Cerebral cortex (tissue), 2 donors: ENCODE data around the genes PRMT6, EEIG2, STXBP3 and AKNAD1.

DNA sequence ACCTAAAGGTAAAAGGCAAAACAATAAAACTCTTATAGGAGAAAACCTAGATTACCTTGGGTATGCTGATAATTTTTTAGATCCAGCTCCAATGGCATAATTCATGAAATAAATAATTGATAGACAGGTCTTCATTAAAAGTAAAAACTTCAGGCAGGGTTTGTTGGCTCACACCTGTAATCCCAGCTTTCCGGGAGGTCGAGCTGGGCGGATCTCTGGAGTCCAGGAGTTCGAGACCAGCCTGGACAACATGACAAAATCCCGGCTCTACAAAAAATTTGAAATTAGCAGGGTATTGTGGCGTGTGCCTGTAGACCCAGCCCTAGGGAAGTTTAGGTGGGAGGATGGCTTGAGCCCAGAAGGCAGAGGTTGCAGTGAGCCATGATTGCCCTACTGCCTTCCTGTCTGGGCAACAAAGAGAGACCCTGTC, 239.1 kb downstream of the AMY1C start:
- PRO-cap, 2 experiments, result peak in 1 of 2 experiments; most common plus-strand start position 184 of the sequence (in 1)

GRCh38 chr1:104072904-104073126, 323.1 kb downstream of the AMY1C start:
- PRO-cap, 2 experiments, result no peak in any of the 2 experiments

GRCh38 chr1:107056375-107056899, at the start of gene PRMT6:
TSS of gene PRMT6 (plus strand) at chr1:107056674.
- PRO-cap, 2 experiments, result peak in 1 of 2 experiments; most common plus-strand start chr1:107056690 (in 1); most common minus-strand start chr1:107056595 (in 1)

- PRO-cap, 2 experiments, result no peak in any of the 2 experiments
Observed at GRCh38 chr1:107675495-107675934, 289.5 kb downstream of the VAV3 start.

GRCh38 chr1:107965337-107966047, 512 bp upstream of the VAV3 start:
- PRO-cap, 2 experiments, result peak in 1 of 2 experiments; most common minus-strand start chr1:107965805 (in 1)

GRCh38 chr1:108200577-108201264, 578 bp upstream of the SLC25A24 start:
- PRO-cap, 2 experiments, result peak in 1 of 2 experiments; most common plus-strand start chr1:108201028 (in 1); most common minus-strand start chr1:108200900 (in 1)

- PRO-cap, 2 experiments, result peak in 1 of 2 experiments; most common plus-strand start chr1:108560100 (in 1); most common minus-strand start chr1:108559903 (in 1)
Observed at GRCh38 chr1:108559579-108560698, at the start of gene EEIG2. TSS of gene EEIG2 (plus strand) at chr1:108560100.

DNA sequence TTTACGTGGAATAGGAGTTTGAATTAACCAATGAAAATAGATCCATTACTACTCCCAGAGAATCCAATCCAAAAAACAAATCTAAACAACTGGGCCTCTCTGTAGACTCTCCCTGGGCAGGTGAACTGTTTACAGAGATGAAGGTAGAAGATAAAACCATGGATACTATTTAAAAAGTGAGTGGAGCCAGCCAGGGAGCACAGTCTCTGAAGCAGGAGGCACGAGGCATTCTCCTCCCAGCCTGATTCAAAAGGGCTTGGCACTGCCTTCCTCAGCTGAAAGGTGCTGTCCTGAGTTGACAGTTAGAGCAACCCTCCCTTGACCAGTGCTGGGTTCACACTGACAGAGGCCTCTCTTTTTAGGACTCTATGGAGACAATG, 36.9 kb downstream of the HENMT1 start:
- PRO-cap, 2 experiments, result no peak in any of the 2 experiments

DNA sequence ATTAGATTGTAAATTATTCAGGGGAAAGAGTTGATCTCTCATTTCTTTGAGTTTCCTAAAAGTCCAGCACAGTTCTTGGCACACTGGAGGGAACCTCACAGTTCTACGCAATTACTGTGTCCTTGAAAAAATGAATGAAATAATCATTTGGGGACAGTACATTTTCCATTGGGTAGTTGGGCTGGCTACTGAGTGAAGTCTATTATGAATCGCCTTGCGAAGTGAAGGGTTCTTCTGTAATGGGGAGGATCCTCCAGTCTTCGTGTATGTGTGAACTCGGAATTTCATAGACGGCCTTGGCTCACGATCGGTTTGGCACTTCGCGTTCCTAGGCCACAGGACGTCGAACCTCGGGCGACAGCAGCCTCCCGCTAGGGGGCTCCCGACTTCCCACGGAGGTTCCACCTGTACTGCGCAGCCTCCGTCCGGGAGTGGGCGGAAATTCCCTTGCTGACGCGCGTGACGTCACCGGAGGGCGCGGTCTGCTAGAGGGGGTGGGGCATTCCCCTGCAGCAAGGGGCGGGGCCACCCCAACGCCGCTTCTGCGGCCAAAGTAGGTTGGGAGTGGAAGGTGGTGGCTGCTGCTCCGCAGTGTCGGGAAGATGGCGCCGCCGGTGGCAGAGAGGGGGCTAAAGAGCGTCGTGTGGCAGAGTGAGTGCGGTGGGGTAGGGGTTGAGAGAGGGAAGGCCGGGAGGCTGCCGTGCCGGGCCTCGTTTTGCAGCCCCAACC, at the start of gene STXBP3:
Gene STXBP3, plus strand, starts transcription at position 539 of the 729 bp plus-strand sequence.
- PRO-cap, 2 experiments, result peak in 2 of 2 experiments; most common plus-strand start position 556 of the sequence (in 2); most common minus-strand start position 414 of the sequence (in 1)

DNA sequence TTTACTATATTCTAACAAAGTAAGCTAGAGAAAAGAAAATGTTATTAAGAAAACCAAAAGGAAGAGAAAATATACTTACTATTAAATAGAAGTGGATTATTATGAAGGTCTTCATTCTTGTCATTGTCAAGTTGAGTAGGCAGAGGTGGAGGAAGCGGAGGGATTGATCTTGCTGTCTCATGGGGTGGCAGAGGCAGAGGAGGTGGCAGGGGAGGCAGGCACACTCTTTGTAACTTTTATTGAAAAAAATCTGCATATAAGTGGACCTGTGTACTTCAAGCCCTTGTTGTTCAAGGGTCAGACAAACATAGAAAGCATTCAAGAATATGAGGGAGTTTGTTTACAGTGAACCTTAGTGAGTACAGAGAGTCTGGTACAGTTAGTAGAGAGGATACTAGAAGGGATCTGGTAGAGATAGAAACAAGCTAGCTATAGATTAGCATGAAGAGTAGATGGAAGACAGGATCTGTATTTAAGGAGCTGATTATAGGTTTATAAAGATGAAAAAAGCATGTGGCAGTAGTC, 22.7 kb downstream of the STXBP3 start:
- PRO-cap, 2 experiments, result no peak in any of the 2 experiments

- PRO-cap, 2 experiments, result no peak in any of the 2 experiments
Observed at GRCh38 chr1:108828295-108829047, 28.4 kb downstream of the AKNAD1 start.

DNA sequence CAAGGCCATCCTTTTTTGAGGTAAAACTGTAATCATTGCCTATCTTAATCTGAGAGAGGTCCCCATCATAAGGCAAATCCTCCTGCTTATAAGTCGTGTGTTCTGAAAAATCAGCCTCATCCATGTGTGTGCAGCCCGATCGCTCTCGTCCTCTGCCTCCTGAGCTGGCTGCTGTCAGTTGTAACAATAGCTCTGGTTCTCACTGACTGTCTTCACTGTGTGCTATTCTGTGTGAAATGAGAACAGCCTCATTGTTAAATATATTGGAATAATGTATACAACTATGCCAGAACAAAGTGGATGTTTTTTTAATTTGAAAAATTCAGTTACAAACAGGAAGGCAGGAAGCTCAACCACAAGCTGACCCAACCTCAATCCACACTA, 4.4 kb downstream of the AKNAD1 start:
- PRO-cap, 2 experiments, result peak in 1 of 2 experiments; most common minus-strand start position 161 of the sequence (in 1)

DNA sequence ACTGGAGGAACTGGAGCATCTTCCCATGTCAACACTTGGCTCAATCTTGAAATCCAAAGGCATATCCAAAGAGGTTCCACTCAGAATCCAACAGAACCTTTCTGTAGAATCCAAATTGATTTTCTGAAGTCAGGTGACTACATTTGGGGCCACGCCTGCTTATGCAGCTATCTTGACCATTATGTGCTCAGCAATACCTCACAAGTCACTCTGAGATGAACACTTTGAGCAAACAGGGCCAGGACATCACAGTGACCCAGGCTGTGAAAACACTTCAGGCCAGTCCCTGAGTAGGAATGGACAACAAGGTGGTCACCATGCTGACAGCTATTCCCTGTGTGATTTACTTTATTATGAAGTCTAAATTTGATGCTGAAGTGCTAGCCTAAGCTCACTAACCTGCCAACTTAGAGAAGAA, at the start of gene AKNAD1:
Gene AKNAD1, minus strand, starts transcription at position 135 of the 418 bp plus-strand sequence.
- PRO-cap, 2 experiments, result no peak in any of the 2 experiments

GRCh38 chr1:109040913-109041759, 766 bp downstream of the WDR47 start:
- PRO-cap, 2 experiments, result no peak in any of the 2 experiments

DNA sequence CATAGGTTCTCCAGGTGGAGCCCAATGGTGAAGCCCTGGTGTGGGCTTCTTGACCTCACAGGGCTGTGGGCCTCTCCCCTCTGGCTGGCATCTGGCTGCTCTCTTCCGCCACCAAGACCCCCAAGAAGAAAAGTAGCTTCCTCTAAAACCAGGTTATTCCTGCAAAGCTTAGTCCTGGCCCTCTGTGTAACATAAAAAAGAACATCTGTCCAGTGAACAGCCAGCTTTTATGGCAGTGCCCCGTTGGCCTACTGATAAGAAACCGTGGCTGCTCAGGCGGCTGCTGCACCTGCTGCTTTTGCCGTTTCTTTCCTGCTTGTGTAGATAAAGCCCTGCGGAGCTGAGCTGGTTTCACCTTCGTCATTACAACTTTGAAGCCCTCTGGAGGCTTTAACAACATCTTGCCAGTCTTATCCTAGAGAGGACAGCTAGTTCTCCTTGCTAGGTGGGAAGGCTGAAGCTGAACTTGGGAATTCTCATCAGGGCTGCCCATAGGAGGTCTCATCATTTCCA, 20.5 kb downstream of the ELAPOR1 start:
- PRO-cap, 2 experiments, result no peak in any of the 2 experiments

DNA sequence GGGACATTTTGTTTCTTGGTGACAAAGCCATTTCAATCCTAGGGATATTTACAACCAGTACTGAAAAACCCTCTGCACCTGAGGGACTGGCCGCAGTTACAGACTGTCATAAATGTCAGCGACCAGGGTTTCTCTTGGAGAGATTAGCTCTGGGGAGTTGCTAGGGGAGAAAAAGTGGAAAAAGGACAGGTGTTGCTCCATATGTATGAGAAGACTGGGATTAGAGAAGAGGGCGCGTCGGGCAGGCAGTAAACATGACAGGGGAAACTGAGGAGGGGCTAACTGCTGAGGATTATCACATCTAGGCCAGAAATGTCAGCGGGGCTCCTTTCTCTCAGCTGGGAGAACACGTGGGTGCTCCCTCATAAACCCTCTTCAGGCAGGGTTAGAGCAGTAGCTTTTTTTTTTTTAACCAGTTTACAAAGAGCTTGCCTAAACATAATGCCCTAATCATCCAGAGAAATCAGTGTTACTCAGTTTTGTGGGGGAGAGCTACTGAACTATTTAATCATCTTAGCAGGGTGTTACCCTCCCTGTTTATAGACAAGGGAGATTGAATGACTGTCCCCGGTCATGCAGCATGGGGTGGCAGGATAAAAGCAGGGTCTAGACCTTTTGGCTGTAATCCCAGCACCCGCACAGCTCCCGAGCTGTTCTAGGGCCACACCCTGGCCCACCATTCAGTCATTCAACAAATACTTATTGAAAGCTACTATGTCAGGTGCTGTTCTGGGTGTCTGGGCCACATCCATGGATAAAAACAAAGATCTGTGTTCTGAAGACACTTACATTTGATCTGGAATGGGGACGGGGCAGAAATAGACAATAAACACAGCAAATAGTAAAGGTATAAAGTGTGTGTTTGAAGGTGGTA, 35.2 kb downstream of the ELAPOR1 start:
- PRO-cap, 2 experiments, result no peak in any of the 2 experiments

DNA sequence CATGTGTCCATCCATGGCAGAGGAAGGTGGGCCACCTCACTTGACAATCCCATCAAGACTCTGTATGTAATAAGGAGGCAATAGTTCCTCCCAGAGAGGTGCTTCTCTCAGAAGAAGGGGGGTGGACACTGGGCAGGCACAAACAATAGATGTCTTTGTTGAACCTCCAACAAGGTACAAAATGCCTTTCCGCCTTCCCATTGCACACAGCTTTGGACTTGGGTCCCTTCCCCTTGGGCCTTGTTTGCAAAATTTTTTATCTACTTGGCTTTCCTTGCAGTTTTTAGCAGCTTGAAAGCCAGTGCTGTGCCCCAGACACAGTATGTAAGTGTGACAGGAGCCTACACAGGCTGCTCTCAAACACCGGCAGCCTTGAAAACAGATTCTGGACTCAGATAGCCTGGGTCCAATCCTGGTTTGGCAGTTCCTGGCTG, 42.9 kb downstream of the ELAPOR1 start:
- PRO-cap, 2 experiments, result no peak in any of the 2 experiments

GRCh38 chr1:109273575-109274366, 9.2 kb downstream of the PSRC1 start:
- PRO-cap, 2 experiments, result no peak in any of the 2 experiments

GRCh38 chr1:109275478-109276050, 7.4 kb downstream of the PSRC1 start:
- PRO-cap, 2 experiments, result peak in 1 of 2 experiments; most common minus-strand start chr1:109275774 (in 1)

DNA sequence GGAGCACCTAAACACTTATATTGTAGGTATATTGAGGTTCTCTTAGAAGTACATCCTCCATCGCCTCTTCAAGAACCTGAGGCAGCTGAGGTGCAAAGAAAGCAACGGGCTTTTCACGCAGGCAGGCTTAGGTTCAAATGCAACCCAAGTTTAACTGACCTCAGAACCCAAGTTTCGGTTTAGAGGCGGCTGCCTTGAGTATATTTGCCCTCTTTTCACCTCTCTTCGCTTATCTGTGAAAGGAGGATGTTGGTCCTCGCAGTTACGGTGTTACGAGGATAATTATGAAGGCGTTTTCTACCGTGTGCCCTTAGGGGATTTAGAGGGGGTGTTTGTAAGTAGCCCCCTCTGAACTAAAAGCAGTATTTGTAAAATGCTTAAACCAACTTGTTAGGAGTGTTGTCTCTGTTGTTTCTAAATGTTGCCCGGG, 690 bp upstream of the PSRC1 start:
- PRO-cap, 2 experiments, result no peak in any of the 2 experiments